Measurements from ENCODE around the genes KBTBD7 and ENOX1.

DNA sequence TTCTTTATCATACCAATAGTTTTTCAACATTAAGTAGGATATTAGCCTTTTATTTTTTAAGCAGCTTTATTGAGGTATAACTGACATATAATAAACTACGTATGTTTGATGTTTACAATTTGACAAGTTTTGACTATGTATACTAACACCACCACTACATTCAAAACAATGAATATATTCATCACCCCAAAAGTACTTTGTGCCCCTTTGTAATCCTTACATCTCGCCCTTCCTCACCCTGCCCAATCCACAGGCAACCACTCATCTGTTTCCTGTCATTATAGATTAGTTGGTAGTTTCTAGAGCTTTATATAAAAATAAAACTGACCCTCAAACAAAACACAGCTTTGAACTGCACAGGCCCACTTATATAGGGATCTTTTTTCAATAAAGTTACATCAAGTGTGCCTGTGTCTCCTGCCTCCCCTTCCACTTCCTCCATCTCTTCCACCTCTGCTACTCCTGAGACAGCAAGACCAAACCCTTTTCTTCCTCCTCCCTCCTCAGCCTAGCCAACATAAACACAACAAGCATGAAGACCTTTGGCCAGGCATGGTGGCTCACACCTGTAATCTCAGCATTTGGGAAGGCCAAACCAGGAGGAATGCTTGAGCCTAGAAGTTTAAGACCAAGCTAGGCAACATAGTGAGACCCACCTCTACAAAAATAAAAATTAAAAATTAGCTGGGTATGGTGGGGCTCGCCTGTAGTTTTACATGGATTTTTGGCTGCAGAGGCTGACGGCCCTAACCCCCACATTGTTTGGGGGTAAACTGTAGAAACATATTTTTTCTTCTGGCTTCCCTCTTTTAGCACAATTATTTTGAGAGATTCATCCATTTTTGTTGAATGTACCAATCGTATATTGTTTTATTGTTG, 72.7 kb downstream of the ELF1 start:
- PRO-cap = no peak
- RAMPAGE, long total RNA, 4 experiments = no peak in any of the 4 experiments

DNA sequence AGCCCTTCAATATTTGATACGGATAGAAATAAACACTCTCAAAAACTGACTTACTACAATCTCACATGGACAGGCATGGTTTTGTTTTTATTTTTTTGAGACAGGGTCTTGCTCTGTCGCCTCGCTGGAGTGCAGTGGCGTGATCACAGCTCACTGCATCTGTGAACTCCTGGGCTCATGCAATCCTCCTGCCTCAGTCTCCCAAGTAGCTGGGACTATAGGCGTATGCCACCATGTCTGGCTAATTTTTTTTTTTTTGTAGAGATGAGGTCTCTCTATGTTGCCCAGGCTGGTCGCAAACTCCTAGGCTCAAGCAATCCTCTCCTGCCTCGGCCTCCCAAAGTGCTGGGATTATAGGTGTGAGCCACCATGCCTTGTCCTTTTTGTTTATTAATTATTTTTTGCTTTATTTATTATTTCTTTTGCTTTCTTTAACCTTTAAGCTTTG, 51.6 kb downstream of the ELF1 start:
- PRO-cap = no peak
- RAMPAGE, long total RNA, 4 experiments = no peak in any of the 4 experiments

DNA sequence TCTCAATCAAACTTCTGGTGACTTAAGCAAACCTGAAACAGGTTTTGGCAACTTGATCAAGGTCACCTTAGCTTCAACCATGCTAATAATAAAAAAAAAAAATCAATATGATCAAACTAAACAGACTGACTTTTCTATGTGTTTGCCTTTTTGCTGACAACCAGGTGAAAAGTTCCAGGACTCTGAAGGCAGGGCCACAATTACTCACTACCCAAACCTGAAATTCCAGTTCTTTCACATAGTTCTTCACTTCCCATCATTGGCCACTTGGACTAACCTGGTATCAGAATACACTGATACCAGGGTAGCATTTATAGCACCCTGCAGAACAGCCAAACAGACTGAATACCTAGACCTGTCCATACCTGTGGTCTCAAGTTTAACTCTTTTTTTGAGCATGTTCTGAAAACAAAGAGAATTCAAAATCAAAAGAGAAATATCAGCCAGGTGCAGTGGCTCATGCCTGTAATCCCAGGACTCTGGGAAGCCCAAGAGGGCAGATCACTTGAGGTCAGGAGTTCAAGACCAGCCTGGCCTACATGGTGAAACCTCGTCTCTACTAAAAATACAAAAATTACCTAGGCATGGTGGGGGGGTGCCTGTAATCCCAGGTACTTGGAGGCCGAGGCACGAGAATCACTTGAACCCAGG, 25.1 kb downstream of the ELF1 start:
- PRO-cap = no peak
- RAMPAGE, long total RNA, 4 experiments = no peak in any of the 4 experiments

DNA sequence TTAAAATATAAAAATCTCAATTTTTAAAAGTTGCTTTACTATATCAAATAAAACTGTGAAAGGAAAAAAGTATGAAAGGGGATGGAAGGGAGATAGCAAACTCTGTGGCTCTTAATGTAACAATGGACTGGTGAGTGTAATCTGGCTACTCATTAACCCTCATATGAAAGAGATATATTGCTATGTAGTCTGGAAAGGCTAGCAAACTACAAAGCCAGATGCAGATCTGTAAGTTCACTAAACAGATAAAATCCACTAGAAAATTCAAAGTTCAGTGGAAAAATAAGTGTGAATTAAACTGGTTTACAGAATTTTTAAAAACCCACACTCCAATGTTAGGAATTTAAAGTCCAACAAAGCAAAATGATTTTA, 466 bp upstream of the ELF1 start:
- PRO-cap = no peak
- RAMPAGE, long total RNA, 4 experiments = no peak in any of the 4 experiments

DNA sequence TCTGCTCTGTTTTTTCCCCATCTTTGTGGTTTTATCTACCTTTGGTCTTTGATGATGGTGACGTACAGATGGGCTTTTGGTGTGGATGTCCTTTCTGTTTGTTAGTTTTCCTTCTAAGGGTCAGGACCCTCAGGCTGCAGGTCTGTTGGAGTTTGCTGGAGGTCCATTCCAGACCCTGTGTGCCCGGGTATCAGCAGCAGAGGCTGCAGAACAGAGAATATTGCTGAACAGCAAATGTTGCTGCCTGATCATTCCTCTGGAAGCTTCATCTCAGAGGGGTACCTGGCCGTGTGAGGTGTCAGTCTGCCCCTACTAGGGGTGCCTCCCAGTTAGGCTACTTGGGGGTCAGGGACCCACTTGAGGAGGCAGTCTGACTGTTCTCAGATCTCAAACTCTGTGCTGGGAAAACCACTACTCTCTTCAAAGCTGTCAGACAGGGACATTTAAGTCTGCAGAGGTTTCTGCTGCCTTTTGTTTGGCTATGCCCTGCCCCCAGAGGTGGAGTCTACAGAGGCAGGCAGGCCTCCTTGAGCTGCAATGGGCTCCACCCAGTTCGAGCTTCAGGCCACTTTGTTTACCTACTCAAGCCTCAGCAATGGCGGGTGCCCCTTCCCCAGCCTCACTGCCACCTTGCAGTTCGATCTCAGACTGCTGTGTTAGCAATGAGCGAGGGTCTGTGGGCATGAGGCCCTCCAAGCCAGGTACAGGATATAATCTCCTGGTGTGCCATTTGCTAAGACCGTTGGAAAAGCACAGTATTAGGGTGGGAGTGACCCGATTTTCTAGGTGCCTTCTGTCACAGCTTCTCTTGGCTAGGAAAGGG, 13.7 kb upstream of the WBP4 start:
- PRO-cap = no peak
- RAMPAGE, long total RNA, 4 experiments = no peak in any of the 4 experiments

DNA sequence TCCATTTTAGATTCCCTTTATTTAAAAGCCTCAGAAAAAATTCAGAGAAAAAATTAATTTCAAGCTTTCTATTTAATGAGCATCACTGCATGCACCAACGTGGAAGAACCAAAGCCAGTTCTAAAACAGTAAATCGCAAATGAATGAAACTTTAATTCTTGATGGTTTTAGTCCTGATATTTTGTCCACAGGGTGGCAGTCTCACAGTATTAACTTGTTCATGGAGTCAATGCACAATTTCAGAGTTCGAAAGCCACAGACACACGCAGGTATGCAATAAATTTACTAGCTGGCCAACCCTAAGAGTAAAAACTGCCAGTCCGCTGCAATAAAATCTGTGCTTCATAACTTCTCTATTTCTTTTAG, 7.1 kb upstream of the WBP4 start:
- PRO-cap = no peak
- RAMPAGE, long total RNA, 4 experiments = no peak in any of the 4 experiments

- PRO-cap = unidirectional peak, minus-strand start at chr13:41194394
- RAMPAGE, long total RNA, 4 experiments = no peak in any of the 4 experiments
These were observed at the start of gene KBTBD7 for GRCh38 chr13:41193835-41194930. Gene KBTBD7, minus strand, starts transcription at chr13:41194569.

GRCh38 chr13:41554860-41555414, 97.6 kb downstream of the RGCC start:
- PRO-cap = no peak
- RAMPAGE, long total RNA, 4 experiments = no peak in any of the 4 experiments

GRCh38 chr13:41639871-41640555, 182.7 kb downstream of the RGCC start:
- PRO-cap = no peak
- RAMPAGE, long total RNA, 4 experiments = no peak in any of the 4 experiments

DNA sequence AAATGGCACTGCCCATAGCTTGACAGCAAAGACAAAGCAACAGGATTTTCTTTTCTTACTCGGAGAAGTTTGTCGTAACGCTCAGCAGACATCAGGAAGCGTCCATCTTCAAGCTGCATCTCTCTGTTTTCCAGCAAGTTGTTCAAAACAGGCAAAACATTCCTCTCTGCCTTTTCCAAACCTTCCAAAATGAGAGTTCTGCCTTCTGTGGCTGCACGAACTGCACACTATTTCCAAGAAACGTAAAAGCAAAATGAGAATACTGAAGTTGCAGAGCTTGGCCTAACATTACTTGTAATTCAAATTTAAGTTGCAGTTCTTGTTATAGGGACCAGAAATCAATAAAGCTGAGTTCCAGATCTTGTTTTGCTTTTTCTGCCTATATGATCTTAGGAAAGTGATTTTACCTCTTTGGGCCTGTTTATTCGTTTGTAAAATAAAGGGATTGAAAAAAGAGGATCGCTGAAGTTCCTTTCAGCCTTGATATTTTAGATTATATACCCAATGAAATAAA, 69.5 kb downstream of the VWA8 start:
- PRO-cap = no peak
- RAMPAGE, long total RNA, 4 experiments = start-site peak on the minus strand in 1 of 4 experiments, centred at position 234 of the sequence, 10 reads per replicate

- PRO-cap = no peak
- RAMPAGE, long total RNA, 4 experiments = no peak in any of the 4 experiments
These were observed 31.6 kb downstream of the AKAP11 start for GRCh38 chr13:42303344-42304147.

DNA sequence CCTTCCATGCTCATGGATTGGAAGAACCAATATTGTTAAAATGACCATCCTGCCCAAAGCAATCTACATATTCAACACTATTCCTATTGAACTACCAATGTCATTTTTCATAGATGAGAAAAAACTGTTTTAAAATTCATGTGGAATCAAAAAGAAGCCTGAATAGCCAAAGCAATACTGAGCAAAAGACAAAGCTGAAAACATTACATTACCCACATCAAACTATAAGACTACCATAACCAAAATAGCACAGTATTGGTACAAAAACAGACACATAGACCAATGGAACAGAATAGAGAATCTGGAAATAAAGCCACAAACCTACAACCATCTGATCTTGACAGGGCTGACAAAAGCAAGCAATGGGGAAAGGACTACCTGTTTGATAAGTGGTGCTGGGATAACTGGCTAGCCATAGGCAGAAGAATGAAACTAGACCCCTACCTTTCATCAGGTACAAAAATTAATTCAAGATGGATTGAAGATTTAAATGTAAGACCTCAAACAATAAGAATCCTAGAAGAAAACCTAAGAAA, 123.0 kb upstream of the TNFSF11 start:
- PRO-cap = no peak
- RAMPAGE, long total RNA, 4 experiments = no peak in any of the 4 experiments

GRCh38 chr13:43061777-43062332, 38.5 kb downstream of the DNAJC15 start:
- PRO-cap = no peak
- RAMPAGE, long total RNA, 4 experiments = no peak in any of the 4 experiments

- PRO-cap = no peak
- RAMPAGE, long total RNA, 4 experiments = no peak in any of the 4 experiments
These were observed 340.7 kb downstream of the DNAJC15 start for GRCh38 chr13:43363927-43364726.

GRCh38 chr13:43686444-43687150, 100.2 kb downstream of the ENOX1 start:
- PRO-cap = no peak
- RAMPAGE, long total RNA, 4 experiments = no peak in any of the 4 experiments

GRCh38 chr13:43786410-43787732, at the start of gene ENOX1:
Gene ENOX1, minus strand, starts transcription at chr13:43786972.
- PRO-cap = no peak
- RAMPAGE, long total RNA, 4 experiments = start-site peak on the minus strand in 2 of 4 experiments, at chr13:43786763-43786954 at its widest, 32 to 175 reads per replicate

GRCh38 chr13:44393339-44393925, 19.8 kb downstream of the SERP2 start:
- PRO-cap = no peak
- RAMPAGE, long total RNA, 4 experiments = no peak in any of the 4 experiments

DNA sequence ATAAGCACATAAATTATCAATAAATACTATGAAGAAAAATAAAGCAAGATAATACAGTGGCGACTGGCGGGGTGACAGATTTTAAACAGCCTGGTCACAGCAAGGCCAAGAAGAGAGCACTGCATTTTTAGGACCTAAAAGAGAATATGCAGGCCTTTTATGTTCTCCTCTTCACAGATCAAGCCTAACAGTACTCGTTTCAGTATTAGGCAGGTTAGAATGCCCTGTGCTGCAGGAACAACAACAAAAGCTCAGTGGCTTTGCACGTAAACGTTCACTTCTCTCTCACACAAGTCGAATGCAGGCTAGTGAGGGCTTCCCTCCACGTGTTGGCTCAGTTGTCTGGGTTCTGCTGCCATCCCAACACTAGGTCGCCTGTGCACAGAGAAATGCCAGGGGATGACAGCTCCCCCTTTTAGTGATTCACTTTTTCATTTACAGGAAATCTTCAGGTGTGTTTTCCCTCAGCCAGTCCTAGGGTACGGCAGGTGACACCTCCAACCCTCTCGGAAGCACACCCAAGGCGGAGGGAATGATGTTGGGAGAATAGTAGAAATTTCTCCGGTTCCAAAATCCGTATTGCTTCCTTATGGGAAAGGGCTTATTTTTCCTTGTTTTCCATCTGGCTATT, 28.7 kb downstream of the SERP2 start:
- PRO-cap = no peak
- RAMPAGE, long total RNA, 4 experiments = no peak in any of the 4 experiments

DNA sequence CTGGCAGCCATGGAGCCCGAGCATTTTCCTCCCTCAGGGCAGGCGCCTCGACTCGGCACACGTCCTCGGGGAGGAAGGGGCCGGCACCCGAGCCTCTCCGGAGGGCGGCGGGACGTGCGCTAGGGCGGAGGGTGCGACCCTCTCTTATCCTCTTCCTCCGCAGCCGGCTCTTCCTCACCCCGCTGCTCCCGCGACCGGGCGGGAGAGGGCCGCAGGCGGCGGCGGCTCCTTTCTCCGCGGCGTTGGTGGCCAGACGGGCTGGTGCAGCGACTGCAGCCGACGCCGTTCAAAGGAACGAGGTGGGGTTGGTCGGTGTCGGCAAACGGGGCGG, 714 bp upstream of the TSC22D1 start:
- PRO-cap = bidirectional peak, plus-strand start outside the sequence, minus-strand start at position 244 of the sequence
- RAMPAGE, long total RNA, 4 experiments = no peak in any of the 4 experiments

- PRO-cap = no peak
- RAMPAGE, long total RNA, 4 experiments = no peak in any of the 4 experiments
These were observed 158.3 kb upstream of the TSC22D1 start for GRCh38 chr13:44734354-44734893.

Data from sigmoid colon (tissue), 4 donors.